Endodermal cell (in vitro differentiated cells): ENCODE data around the genes PTGDR and GCH1.

GRCh38 chr14:52079212-52079780 lies 10.4 kb upstream of the NID2 start:
- PRO-cap = no peak

- PRO-cap = no peak
These were observed at the start of gene PTGDR for GRCh38 chr14:52267215-52268133. Gene PTGDR, plus strand, starts transcription at chr14:52267698.

DNA sequence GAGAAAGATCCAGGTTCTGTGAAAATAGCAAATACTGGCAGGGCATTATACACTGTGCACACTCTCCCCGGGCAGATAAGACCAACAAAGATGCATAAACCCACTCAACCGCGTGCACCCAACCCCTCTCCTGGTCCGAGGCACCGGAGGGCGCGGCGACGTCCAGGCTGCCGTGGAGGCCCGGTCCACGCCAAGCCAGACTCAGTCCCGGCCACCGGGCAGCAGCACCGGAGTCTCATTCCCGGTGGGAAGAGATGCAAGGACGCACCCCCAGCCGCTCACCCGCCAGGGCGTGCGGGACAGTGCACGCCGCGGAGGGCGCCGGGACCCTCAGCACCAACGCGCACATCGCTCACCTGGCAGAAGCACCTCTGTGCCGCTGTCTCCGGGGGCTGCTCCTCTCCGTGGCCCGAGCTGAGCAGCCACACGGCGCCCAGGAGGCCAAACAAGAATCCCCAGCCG lies 315 bp downstream of the ERO1A start:
- PRO-cap = bidirectional peak, plus-strand start outside the sequence, minus-strand start at position 375 of the sequence

- PRO-cap = bidirectional peak, plus-strand start at chr14:52791895, minus-strand start at chr14:52791607; unidirectional peak, plus-strand start at chr14:52792029; unidirectional peak, minus-strand start at chr14:52792086
These were observed 451 bp upstream of the GNPNAT1 start for GRCh38 chr14:52791723-52792393.

- PRO-cap = unidirectional peak, minus-strand start at chr14:52844867
These were observed 53.2 kb upstream of the GNPNAT1 start for GRCh38 chr14:52844632-52845008.

DNA sequence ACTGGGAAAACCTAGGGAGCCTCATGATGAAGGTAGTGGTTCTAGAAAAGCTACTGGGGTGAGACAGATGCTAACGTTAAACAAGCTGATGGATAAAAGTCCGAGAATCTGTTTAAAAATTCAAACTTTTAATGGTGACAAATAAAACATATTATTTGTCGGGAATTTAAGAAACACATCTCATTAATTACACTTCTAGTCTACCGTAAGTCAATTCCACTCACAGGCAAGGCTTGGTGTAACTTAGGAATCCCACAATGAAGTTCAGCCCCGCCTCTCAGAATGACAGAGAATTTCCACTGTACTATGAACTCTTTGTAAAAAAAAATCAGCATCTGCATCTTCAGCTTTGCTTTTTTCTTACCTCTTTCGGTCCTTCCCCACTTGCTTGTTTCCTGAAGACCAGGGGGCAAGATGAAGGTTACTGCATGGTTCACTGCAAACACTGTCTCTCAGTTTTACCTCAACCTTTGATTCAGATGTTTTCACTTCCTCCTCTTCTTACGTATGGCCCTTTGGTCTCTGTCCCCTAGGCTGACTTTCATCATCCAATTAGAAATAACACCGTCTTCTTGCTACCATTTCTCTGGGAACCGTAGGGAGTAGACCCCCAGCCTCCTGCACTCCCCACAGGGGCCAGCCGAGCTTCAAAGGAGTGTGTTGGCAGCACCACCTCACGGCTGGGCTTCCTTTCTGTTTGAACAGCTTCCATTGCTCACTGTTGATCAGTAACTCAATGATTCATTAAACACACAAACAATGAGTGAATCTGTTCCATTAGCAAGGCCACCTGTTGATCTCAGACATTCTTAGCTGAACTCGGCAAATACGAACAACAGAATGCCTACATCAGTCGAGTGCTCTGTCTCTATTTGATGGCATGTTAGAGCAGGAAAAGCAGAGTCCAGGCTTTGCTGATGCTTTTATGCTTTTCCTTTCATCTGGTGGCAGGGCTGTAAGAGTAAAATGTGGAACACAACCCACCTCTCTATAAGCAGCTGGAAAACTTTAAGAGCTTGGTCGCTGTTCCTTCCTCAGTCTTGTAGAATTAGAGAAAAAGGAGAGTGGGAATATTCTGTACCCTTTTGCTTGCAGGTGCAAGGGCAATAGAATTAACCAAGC lies 343.0 kb downstream of the BMP4 start:
- PRO-cap = bidirectional peak, plus-strand start at position 852 of the sequence, minus-strand start at position 649 of the sequence

- PRO-cap = no peak
These were observed 7.0 kb upstream of the BMP4 start for GRCh38 chr14:53963504-53964115.

- PRO-cap = no peak
These were observed 32.0 kb upstream of the CDKN3 start for GRCh38 chr14:54364566-54365481.

- PRO-cap = no peak
These were observed 14.2 kb downstream of the CNIH1 start for GRCh38 chr14:54426795-54427617.

DNA sequence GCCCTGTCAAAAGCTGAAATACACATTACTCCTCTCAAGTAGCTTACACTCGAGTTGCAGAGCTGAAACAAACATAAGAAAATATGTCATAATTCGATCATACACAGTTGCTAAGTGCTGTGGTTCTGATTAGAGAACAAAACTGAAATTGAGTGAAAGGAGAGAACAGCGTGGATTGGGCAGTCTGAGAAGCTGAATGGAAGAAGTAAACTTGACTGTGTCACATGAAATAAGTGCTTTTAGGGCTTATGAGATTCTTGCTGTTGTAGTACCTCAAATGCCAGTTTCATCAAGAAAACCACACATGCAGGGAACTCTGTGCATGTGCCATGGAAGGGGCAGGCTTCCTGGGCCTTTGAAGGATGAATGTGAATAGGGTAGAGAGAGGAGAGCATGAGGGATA lies 7.2 kb downstream of the SAMD4A start:
- PRO-cap = no peak

DNA sequence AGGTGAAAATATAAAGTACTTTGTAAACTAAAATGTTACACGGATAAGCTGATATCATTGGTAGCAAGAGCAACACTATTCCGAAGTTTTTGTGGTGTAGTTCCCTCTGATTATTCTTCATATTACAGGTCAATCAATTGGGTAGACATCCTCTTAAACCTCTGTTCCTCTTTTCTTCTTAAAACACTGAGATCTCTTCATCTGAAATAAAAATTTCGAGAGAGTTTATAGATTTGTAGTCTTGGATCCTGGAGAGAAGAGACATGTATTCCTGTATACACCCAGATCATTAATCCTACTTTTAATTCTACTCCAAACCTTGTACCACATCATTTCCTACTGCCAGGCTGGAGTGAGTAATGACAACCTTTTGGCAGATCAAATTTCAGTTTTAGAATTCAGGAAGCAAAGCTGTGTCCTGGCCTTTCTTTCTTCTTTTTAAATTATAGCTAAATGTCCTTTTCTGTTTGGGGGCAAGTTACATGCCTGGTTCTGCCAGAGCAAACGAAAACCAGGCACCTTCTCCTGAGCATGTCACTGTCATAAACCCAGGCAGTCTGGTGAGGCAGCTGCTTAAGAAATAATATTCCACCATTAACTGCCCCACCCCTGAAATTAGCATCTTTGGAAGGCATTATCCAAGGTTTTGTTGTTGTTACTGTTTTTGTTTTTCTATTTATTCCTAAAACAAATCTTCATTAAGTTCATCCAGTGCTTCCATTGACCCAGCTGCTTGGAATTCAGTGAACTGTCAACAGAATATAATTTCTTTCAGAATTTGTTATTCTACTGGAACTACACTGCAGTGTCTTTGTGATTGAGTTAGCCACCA lies 33.0 kb downstream of the SAMD4A start:
- PRO-cap = no peak

DNA sequence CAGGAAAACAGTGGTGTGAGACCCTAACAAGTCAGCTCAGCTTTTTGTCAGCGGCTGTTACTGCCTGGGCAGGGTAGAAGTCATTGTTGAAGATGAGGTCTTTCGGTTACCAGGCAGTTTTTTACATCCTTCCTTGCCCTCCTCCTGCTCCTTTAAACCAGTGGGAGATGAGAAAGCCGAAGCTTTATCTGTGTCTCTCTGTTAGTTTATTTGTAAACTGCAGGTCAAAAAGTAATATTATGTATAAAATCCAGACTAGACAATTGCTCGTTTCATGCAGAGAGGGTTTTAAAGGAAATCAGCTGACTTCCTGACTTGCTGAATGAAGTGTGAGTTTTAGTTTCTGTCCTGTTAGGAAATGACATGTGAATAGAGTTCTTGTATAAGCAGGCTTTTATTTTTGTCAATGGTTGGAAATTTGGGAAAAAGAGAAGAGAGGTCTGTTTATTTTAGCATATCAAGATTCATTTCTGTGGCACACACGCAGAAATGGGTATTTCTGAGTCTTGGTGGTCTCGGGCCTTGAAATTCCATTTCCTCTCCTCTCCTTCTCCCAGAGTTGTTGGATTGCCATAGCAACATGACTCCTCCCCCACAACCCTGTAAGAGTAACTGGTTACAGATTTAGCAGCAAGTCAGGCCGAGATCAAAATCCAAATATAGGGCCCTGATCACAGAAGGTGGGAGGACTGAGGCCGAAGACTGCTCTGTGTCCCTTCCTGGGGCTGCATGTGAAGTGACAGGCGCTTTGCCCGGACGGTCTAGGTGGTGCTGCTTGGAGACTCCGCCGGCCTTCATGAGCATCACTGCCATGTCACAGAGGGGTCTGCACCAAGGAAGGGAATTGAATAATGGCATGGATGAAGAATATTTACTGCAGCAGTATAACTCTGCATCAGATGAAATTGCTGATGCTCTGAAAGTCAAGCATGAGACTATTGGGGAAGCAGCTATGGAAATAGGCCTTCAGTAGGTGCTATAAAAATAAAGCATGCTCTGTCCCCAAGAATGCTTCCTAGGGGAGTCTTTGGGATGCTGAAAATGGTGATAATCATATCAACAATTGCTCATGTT lies 61.0 kb downstream of the SAMD4A start:
- PRO-cap = no peak

DNA sequence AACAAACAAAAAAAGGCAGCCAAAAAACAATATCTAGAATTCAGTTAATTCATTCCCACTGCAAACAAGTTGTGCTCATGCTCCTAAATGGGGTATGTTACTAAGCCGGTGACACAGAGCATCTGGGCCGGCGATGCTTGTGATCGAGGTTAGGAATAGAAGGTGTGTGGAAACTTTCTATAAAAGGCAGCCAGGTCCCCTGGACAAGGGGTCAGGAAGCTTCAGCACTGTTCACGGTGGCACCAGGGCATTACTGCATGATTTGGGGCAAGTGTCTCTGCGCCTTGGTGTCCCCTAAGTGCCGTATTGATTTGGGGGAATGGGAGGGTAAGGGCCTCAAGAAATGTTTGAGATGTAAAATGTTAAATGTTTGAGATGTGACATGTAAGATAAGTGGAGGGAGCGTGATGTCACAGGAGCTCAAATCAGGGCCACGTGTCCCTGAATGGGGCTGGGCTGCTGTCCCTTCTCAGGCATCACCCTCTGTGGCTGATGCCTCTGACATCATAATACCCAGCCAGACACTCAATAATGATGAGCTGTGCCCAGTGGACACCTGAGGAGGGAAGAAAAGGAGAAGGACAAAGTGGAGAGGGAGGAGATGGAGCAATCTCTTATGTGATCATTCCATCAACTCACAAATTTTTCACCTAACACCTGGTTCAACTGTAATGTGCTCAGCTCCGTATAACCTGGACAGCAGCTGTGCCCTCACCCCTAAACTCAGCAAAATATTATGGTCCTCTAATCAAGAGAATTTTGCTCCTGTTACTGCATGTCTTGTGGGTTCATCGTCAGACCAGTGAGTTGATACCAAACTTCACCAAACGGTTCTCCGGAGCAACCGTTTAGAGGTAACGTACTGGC lies 120.8 kb downstream of the SAMD4A start:
- PRO-cap = no peak

DNA sequence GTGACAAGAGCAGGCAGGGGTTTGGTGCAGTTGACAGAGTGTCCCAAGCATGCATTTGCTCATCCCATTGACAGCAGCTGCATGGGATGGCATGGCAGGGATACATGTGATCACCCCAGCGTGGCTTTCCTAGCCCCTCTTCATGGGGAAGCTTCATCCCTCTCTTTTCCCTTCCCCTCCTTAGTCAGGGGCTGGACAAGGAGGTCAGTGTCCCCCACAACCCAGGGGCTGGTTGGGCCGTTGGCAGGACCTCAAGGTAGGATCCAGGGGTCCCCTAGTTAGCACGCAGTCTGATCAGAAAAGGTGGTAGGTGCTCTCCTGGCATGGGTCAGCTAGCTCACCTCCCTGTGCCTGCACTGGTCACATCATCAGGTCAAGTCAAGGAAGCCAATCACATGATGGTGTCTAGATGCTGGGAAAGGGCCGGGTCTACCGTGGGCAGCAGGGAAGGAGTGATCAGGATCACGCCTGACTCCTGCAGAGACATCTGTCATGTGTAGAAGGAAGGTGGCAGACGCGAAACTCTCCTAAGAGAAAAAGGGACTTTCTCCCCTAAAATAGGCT lies 145.0 kb downstream of the GCH1 start:
- PRO-cap = no peak

DNA sequence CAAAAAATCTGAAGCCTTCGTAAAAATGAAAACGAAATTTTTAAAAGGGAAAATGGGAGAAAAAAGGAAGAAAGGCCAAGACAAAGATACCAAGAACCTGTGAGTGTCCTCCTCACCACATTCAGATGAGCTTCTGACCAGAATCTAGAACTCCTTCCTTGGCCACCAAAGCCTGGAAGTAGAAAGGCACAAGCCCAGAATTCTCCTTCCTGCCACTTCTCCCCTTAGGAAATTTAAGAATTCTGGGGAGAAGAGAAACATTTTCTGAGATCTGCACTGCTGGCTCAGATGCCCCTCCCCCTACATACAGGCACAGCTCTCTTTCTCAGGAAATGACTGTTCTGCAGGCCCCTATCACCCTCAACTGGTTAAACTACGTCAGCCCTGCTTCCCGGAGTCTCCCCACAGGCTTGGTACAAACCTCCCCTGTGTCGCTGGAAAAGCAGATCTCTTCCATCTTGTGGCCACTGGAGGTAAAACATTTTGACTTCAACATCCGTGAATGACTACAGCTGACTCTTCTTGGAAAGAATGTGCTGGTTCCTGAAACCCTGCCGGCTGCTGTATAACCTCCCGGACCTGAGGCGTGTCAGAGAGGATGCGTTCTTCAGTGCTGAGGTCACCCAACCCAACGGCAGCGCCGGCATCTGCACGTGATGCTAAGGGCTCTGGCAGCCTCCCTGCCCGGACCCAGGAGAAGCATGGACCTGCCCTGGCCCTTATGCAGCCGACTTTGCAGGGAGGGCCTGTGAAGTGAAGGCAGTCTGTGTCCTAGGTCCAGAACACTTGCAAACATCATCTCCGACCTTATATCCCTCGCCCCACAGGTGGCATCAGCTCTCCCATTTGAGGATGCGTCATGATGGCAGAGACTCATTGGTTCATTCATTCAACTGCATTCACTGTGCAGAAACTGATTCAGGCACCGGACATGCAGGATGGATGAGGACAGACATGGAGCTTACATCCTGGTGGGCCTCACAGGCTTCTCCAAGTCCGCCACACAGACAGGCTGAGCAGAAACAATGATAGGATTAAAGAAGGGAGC lies 129.4 kb downstream of the GCH1 start:
- PRO-cap = bidirectional peak, plus-strand start at position 722 of the sequence, minus-strand start at position 366 of the sequence

DNA sequence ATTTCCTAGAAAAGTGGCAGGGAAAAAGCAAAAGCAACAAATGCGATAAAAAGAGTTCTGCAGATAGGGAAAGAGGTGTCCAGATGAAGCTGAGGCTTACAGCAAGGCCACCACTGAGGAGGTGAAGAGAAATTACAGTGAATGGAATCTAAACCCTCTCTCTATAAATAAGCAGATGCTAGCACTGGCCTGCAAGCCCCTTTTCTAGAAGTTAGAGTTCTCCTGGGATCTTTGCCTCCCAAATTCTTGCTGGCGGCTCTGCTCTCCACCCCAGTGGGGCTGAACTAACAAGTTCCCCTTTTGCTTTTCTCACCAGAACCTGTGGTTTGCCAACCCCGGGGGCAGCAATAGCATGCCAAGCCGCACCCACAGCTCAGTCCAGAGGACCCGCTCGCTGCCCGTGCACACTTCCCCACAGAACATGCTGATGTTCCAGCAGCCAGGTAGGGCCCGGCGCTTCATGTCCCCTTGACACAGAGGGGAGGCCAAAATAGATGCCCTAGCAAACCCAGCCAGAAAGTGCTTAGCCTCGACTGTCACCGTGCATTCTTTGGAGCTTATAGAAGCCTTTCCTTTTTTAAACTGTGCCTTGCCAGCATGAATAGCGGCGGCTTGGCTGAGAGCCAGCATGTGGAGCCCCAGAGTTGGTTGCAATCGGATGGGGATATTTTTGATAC lies 126.4 kb downstream of the GCH1 start:
- PRO-cap = no peak

DNA sequence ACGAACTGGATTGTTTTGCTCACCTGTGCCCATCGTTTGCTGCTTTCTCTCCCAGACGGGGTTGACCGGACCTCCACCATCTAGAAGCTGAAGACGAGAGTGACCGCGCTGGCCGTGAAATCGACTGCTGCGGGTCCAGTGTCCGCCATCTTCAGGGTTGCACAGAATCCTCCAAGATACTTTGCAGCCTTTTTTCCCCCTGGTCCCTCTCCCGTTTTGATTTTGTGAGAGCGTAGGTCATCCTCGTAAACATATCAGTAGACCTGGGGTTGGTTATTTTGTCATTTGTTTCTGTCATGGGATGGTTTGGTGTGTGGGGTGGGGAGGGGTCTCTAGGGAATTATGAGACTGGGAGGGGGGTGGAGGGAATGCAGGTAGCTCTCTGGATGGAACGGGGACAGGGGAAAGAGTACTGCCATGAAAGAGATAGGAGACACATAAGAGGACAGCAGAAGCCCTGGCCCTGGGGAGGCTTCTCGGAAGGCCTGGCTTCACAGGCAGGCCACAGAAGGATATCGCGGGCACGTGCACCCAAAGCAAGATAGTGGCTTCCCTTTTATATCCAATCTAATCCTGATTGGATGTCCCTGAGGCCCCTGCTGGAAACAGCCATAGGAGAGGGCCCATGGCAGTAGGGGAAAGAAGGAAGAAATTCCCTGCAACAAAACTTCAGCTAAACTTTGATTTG lies 113.6 kb downstream of the GCH1 start:
- PRO-cap = no peak

DNA sequence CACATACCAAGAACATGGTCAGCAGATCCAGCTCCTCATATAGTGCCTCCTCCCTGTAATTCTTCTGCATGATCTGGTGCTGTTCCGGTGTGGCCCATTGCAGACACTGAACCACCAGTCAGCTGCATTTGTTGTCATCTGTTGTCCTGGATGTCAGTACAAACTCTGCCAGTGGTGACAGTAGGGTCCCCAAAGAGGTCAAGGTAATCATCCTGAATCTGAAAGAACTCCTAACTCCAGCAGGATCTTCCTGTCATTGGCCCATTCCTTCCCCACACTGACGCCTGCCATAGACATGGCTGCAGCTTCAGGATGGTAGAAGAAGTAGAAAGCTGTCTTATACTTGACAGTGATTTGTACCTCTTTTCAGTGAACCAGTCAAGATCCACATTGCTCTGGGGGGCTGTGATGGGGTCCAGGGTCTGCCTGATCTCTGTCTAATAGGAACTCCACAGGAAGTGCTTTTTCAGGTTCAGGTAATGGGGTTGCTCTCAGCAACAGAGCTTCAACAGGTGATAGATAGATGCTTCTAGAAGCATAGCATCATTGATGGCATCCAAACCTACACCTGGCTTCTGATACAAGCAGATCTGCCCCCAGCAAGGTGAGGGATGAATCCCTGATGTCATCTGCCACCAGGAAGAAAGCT lies 17.5 kb downstream of the GCH1 start:
- PRO-cap = no peak

- PRO-cap = bidirectional peak, plus-strand start at chr14:54902978, minus-strand start at chr14:54902826; unidirectional peak, minus-strand start at chr14:54903115
These were observed at the start of gene GCH1 for GRCh38 chr14:54902579-54903522. Gene GCH1, minus strand, starts transcription at chr14:54902826.

DNA sequence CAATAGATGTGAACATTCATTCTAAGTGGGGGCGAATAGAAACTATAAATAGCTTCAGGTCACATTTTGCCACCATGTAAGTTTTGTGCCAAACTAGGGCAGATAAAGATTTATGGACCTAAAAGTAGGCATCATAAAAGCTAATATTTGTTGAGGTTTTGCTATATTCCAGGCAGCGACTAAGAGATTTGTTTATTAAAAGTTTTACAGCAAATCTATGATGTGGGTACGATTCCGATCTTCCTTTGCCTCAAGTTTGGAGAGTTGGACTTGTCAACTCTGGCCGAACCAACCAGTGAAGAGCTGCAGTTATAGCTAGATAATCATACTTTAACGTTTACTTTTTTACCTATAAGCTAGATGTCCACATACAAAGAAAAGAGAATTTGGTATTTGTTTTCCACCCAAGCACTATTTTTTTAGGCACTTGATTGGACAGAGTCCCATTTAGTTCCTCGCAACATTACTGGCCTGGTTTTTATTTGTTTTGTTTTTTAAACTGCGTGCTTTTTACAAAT lies 1.6 kb downstream of the MAPK1IP1L start:
- PRO-cap = bidirectional peak, plus-strand start at position 82 of the sequence, minus-strand start outside the sequence